Parietal lobe (tissue), 2 donors: ENCODE measurements around the gene BLACAT1.

DNA sequence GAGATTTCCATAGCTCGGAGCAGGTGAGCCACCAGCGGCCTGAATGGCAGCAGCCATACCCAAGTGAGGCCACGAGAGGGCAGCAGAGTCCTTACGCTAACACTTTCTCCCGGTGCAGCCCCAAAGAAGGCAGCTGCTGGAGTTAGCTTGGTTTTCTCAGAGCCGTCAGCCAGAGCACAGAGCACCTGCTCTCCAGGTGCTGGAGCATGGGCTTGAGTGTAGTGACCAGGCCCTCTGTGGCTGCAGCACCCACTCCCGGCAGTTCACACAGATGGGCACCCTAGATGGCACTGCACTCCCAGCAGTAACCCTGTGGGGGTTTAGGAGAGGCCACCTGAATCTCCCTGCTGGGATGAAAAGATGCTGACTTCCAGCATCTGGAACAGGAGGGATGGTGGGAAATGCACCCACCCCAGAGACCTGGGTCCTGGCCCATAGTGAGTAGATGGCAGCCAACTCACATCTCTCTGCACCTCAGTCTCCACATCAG, 45.9 kb downstream of the TMCC2 start:
- RAMPAGE, long total RNA, result no peak

GRCh38 chr1:205375958-205376179, 19.1 kb upstream of the KLHDC8A start:
- RAMPAGE, long total RNA, result no peak

- RAMPAGE, long total RNA, result no peak
These were observed 14.0 kb downstream of the BLACAT1 start for GRCh38 chr1:205441658-205442345.

DNA sequence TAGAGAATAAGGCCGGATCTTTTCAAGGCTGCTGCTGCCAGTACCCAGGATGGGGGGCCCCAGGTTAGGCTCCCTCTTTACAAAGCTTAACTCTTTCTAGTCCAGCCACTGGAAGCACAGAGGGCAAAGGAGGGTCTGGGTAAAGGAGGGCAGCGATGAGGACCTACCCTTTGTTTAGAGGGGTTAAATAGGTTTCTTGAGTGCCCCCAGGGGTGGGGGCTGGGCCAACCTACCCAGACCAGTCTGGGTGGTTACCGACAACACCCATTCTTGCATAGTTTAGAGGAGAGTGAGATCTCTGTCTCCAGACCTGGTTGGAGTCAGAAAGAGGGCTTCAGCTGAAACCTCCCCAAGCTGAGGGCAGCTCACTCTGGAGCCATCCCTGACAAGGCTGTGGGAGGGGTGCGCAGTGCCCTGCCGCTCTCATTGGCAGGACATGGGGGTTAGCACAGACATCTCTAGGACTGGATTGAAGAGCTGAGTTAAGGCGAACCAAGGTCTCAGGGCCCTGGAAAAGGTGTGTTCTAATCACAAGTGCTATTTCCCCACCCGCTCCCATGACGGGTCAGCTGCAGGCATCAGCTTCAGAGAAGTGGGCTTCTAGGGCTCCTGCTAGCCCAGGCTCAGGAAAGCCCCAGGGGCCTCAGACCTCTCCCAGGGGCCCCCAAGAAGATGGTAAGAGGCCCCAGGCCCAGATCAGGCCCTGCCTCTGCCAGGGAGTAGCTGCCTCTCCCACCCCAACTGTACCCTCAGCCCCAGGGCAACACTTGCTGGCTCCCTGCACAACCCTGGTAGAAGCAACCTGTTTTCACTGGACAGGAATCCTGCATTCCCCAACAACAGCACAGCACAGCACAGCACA, 6.9 kb downstream of the BLACAT1 start:
- RAMPAGE, long total RNA, result no peak

- RAMPAGE, long total RNA, result no peak
These were observed at the start of gene BLACAT1 for GRCh38 chr1:205455778-205456732. Gene BLACAT1, minus strand, starts transcription at chr1:205456045.

- RAMPAGE, long total RNA, result no peak
These were observed 2.1 kb downstream of the ELK4 start for GRCh38 chr1:205629771-205630032.

DNA sequence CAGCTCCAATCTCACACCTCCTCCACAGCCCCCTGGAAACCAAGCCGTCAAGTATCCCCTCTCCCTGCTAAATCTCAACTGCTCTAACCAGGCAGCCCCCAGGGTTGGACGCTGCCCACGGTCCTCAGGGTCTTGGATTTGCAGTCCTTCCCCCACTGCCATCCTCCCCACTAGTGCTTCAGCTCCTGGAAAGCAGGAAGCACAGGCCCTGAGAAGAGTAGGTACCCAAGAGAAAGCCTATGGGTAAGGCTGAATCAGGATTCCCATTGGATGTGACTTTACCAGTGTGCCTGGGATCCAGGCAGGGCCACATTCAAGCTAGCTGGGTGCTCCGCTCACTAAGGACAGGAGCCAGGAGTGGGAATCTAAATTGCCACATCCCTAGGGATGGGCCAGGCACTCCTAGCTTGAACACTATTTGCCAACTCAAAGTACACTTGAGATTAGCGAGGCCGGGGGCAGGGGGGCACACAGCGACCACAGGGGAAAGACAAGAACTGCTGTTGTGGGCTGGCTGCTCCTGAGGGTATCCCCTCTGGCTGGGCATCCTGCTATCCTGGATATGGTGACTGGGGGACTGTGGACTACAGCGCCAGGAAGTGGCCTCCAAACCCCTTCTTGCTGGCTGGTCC, 4.4 kb downstream of the SLC45A3 start:
- RAMPAGE, long total RNA, result no peak

DNA sequence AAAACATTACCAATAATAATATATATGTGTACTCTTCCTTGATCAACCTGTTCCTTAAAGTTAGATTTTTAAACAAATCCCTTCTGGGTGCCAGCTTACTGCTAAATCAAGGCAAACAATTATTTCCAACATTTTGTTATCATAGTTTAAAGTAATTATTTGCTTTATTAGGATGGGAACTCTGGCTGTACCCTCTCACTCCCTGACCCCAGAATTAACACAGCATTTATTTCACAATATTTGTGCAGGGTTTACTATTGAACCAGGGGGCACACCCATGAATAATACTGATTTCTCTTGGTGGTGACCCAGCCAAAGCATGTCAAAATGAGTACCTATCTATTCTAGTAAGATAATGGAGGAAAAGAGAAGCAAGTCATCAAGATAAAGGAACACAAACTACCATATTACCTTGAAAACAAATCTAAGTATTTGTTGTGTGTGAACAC, 30.1 kb upstream of the SLC45A3 start:
- RAMPAGE, long total RNA, result no peak

DNA sequence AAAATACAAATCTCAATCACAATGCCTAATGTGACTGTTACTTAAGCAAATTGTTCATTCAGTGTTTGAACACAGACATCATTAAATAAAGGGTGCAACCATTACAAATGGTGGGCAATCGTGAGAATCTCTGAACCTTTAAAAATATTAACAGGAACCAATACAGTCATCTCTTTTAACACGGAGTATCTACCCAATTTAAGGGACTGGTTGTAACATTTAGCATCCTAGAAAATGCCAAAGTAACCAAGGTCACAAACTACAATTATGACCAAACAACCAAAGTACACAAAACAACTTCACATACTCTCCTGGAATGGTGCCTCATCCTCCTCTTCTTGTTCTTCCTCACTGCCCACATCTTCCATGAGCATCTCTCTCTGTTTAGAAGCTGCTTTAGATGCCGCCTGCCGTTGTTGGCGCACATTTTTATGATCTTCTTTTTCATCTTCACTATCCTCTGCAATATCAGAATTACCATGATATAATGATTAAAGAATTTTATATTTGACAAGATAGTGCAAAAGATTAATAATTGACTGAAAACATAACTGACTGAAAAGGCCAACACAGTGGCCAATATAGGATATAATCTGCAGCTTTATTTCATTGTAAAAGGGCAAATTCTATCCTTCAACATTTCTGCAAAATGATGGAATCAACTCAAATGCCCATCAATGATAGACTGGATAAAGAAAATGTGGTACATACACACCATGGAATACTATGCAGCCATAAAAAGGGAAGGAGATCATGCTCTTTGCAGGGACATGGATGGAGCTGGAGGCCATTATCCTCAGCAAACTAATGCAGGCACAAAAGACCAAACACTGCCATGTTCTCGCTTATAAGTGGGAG, 29.6 kb downstream of the NUCKS1 start:
- RAMPAGE, long total RNA, result no peak

- RAMPAGE, long total RNA, result no peak
These were observed 26.1 kb downstream of the NUCKS1 start for GRCh38 chr1:205723789-205724280.

DNA sequence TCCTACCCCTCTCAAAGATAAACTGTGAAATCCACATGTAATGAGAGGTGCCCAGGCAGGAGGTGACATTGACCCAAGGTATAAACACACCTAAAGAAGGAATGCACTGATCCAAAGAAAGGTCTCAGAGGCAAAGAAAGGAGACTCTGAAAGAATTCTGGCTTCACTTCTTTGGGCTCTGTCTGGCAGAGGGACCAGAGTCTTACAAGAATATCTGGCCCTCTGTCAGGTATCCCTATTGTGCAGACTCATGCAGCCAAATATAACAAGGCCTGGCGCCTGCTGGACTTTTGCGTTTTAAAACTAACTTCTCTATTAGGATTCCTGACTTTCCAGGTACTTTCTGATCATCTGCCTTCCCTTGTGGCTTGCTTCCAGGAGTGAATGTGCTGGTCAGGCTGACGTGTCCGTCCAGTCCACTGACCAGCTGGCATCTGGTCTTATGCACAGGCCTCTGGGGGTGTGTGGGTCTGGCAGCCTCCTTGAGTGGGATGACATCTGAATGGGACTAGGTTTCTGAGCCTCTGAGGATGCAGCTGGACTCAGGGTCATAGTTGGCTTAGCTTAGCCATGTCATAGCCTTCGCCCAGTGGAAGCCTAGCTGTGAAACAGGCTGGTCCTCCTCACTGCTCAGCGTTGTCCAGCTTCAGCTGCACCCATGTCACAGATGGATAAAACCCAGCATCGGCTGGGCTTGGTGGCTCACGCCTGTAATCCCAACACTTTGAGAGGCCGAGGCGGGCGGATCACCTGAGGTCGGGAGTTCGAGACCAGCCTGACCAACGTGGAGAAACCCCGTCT, 8.7 kb upstream of the RAB29 start:
- RAMPAGE, long total RNA, result no peak

DNA sequence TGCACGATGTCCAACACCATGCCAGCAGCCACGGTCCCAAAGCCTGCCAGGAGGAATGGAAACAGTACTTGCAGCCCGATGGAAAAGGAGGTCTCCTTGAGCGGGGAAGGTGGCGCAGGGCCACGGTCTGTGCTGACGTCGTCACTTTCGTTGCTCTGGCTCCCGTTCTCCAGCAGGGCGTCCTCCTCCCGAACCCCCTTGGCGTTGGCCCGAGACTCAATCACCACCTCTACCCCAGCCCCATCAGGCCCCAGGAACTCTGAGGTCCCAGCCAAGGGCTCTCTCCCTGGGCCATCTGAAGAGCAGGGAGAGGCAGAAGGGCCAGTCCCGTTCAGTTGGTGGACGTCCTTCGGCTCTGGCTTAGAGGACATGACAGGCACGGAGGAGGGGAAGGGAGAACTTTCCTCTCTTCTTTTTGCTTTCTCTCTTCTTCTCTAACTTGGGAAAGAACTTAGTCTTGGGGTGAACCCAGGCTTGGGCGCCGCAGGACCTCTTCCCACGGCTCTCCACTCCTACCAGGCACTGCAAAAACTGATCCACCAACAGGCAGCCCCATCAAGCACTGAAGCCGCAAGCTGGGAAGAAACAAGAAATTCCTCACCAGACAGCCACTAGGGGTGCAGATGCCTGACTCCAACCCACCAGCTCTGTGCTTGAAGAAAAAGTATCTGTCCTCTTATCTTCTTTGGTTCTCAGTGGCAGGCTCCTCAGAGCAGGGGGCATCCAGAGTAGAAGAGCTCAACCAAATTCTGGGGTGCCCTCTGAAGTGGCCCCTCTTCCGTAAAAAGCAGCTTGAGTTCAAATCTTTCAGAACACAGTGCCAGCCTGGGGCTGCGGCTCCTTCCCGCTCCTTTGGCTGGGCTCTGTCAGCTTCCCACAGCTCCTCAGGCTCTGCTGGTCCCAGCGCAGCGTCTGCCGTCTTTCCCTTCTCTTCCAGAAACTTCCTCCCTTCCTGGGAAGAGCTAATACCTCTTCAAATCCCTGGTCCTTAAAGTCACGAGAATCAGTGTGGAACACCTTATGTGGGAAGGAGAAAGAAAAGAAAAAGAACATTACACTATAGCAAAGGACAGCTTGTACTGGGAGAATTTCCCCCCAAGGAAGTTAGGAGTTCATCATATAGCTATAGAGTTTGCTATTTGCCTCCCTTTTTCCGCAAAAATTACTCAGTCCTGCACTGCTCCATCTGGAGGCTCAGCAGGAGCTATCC, 2.5 kb downstream of the SLC41A1 start:
- RAMPAGE, long total RNA, result no peak

DNA sequence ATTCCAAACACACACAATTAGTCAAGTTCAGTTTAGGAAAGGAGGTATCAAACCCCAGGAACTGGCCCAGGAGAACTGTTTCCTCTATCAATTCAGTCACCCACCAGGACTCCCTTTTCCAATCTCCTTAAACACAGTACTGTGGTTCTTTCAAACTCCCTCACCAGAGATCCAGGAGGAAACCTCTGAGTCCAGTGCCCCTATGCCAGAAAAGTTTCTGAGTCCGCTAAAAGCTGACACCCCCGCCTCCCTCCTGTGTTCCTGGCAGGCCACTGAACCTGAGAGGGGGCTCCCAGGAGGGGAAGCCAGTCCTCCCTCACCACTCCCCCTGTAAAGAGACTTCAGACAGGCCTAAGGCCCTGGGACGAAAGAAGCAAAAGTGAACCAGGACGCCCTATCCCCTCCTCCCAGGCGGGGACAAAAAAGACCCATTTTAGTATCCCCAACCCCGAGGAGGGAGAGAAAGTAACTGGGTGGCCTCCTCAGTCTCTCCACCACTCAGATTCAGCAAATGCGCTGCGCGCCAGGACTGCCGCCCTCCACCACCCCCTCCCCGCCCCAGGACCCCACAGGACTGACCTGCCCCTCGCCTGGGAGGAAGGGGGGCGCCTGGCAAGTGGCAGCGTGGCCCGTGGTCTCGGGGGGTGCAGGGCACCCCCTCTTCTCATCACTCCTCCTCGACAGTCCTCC, 624 bp downstream of the SLC41A1 start:
- RAMPAGE, long total RNA, result no peak

GRCh38 chr1:205950047-205950665, 6.9 kb upstream of the SLC26A9 start:
- RAMPAGE, long total RNA, result no peak

DNA sequence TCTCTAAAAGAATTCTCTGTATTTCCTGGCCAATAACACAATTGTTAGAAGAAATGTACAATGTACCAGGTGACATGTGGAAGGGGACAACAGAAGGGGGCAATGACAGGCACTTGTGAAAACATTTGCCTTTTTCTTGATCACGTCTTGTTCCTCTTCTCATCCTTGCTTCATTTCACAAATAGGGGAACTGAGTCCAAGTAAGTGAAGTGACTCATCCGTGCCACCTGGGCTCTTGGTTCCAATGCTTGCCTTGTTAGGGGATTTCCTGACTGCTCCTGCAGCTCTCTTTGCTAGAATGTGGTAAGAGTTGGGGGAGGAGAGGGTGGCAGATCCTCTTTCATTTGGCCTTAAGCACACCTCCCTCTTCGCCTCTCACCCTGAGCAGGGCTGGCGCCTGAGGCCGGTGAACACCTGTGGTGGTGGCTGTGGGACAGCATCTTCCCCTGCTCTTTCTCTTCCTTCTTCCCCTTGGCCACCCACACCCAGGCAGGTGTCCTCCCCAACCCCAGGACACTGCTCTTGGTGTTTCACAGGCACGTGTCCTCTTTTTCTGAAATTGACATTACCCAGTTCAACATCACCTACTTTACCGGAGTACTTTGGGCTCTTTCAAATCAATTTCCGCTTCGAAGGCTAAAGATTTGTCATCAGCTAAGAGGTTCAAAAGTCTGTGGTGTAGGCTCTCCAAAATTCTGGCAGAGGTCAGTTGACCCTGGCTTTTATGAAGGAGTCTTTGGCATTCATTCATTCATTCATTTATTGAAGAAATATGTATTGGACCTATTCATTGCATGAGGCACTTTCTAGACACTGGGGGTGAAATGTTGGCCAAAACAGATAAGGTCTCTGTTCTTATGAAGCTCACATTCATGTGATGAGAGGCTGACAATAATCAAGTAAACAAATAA, 2.1 kb upstream of the RHEX start:
- RAMPAGE, long total RNA, result no peak

DNA sequence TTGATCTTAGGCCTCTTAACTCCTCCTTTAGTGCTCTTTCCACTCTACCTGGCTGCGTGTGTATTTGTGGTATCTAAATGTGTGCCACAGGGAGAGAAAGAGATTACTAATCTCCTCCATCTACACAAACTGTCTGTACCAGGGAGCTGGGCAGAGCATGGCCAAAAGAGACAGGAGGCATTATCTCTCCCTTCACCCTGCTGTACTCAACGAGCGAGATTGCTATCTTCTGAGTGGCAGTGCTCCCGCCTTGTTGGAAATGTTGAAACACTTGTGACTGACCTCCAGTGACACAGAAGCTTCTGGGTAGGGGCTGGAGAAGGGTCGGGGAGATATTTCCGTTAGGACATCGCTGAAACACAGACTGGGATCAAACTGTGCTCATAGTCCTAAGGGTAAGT, 30.3 kb downstream of the RHEX start:
- RAMPAGE, long total RNA, result no peak

- RAMPAGE, long total RNA, result no peak
These were observed 468 bp downstream of the RASSF5 start for GRCh38 chr1:206507647-206508351.

GRCh38 chr1:206559138-206560074, 52.1 kb downstream of the RASSF5 start:
- RAMPAGE, long total RNA, result no peak

DNA sequence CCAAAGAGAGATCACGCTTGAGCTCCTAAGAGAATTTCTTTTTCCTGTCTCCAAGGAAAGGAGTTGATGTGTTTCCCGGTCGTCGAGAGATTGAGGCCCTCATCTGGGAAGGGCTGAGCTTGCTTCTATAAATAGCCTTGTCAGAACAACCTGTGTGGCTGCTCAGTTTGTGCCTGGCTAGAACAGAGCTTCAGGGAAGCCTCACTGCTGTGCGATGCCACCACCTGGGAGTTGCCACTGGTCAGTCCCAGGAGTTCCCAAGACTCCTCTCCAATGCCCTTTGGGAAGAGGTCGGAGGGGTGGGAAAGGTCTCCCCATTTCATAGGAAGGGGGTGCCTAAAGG, 52.2 kb downstream of the EIF2D start:
- RAMPAGE, long total RNA, result no peak

GRCh38 chr1:206568142-206568726, 44.0 kb downstream of the EIF2D start:
- RAMPAGE, long total RNA, result no peak